Cardiac atrium fibroblast (primary cell): ENCODE results near the genes TNFRSF1A, SCNN1A, LTBR and CD27.

GRCh38 chr12:4305396-4305766, 15.6 kb upstream of the TIGAR start:
- RAMPAGE, long total RNA, result no peak

DNA sequence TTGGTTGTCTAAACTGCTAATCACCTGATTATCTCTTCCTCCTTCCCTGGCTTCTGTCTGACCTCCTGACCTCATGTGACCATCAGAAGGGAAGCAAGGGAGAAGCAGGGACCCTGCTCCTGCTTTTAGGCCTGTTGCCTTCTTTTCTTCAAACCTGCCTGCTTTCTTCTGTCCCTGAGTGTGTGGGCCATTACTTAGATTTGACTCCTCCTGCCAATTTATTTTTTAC, 5.6 kb downstream of the DYRK4 start:
- RAMPAGE, long total RNA, result no peak

DNA sequence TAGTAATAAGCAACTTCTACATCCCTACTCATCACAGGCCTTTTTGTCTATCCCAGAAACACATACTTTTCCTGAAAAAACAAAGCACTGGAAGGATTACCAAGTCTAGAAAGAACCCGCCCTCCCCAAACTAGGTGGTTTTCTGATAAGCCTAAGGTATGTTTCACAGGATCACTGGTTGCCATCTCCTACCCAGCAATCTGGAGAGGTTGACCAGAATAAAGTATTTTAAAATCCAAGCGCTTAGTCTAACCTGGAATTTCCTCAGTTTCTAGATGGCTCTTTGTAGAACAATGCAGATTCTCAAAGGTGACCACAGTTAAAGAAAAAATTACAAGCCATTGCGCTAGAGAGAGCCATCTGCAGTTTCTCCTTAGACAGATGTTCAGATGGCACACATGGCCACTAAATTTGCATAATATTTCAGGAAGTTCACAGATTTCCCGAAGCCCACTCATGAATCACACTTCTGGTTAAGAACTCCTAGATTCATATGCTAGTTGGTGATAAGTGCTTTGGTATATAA, 893 bp downstream of the AKAP3 start:
- RAMPAGE, long total RNA, result no peak

- RAMPAGE, long total RNA, result no peak
Observed at GRCh38 chr12:5421523-5421850, 10.4 kb upstream of the NTF3 start.

DNA sequence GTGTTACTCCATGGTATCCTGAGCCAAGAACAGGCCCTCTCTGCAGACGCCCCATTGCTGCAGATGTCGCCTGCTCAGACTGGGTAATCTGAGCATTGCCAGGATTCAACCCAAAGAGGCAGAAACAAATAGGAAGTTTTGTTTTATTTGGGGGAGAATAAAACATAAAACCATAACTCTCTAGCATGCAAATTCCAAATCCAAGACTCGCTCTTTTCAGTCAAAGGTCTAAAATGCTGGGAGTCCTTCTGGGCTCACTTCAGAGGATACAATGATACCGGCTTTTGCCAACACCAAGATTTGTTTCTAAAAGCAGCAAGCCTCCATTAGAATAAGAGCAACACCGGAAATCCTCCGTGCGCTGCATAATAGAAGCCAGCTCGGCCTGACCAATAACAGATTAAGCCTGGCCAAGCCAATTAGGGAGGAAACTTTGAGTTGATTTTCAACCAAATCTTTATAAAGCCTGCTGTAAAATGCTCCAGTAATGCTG, 149.9 kb downstream of the NTF3 start:
- RAMPAGE, long total RNA, result no peak

DNA sequence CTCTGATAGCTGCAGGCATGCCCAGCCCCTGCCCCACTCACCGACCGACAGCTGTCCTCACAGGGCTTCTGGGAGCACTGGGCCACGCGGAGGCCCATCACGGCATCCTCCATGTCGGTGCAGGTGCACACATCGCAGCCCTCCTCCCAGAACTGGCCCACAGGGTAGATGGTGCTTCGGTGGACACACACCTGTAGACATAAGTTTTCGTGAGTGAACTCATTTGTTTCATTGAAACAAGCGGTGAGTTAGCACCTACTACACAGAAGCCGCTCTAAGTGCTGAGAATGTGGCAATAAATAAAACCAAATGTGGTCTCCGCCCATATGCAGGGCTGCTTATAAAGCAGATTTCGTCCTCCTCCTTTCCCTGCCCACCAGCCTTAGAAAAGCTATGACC, 31.0 kb upstream of the ANO2 start:
- RAMPAGE, long total RNA, result no peak

GRCh38 chr12:6069213-6069958, 55.1 kb downstream of the VWF start:
- RAMPAGE, long total RNA, result no peak

- RAMPAGE, long total RNA, result no peak
Observed at GRCh38 chr12:6199226-6200298, 638 bp upstream of the CD9 start.

DNA sequence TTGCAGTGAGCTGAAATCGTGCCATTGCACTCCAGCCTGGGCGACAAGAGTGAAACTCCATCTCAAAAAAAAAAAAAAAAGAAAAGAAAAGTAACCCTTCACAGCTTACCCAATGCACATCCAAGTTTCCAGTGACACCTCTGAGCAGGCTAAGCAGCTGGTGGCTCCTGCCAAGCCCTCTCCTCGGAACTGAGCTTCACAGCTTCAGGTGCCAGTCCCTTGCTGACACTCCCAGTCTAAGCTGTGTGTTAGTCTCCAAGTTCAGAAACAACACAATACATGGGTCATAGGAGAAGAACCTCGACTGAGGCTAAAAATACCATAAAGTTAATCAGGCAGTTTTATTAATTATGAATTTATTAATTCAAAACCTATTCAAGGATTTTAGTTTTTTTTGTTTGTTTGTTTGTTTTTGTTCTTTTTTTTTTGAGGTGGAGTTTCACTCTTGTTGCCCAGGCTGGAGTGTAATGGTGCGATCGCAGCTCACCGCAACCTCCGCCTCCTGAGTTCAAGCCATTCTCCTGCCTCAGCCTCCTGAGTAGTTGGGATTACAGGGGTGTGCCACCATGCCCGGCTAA, 8.1 kb downstream of the CD9 start:
- RAMPAGE, long total RNA, result no peak

DNA sequence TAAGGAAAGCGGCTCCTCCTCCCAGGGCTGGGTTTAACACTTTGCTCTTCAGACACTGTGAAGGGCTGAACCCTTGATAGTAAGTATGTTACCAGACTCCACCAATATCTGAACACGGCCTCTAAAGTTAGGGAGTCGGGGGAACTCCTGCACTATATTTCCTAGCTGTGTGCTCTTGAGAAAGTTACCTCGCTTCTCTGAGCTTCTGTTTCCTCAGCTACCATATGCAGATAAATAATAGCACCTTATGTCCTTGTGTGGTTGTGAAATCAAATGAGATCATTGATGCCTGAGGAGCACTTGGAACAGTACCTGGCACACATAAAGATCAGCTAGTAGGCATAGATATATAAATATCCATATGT, 33.3 kb upstream of the PLEKHG6 start:
- RAMPAGE, long total RNA, result no peak

GRCh38 chr12:6277859-6278463, 32.5 kb upstream of the PLEKHG6 start:
- RAMPAGE, long total RNA, result no peak

DNA sequence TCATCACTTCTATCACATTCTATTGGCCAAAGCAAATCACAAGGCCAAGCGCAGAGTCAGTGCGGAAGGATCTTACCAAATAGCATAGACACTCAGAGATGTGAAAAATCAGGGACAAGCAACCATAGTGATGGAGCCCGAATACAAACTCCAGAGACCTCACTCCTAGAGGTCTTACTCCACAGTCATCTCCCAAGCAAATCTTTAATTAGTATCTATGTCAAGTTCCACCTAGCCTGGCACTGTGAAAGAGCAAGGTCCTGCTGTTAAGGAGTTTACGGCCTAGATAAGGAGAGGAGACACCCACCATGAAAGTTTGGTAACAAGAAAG, 7.5 kb upstream of the PLEKHG6 start:
- RAMPAGE, long total RNA, result no peak

DNA sequence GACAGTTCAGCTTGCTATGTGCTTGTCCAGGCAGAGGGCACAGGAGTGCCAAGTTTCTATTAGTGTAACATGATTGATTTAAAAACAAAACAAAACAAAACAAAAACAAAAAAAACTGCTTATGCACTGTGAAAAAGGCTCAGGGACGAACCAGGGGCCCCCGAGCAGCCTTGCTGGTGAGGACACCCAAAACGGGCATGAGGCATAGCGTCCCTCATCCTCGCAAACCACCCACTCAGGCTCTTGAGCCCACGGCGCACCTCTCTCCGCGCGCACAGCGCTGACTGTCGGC, 13.1 kb downstream of the TNFRSF1A start:
- RAMPAGE, long total RNA, result no peak

GRCh38 chr12:6336961-6337588, 4.8 kb downstream of the TNFRSF1A start:
- RAMPAGE, long total RNA, result no peak

DNA sequence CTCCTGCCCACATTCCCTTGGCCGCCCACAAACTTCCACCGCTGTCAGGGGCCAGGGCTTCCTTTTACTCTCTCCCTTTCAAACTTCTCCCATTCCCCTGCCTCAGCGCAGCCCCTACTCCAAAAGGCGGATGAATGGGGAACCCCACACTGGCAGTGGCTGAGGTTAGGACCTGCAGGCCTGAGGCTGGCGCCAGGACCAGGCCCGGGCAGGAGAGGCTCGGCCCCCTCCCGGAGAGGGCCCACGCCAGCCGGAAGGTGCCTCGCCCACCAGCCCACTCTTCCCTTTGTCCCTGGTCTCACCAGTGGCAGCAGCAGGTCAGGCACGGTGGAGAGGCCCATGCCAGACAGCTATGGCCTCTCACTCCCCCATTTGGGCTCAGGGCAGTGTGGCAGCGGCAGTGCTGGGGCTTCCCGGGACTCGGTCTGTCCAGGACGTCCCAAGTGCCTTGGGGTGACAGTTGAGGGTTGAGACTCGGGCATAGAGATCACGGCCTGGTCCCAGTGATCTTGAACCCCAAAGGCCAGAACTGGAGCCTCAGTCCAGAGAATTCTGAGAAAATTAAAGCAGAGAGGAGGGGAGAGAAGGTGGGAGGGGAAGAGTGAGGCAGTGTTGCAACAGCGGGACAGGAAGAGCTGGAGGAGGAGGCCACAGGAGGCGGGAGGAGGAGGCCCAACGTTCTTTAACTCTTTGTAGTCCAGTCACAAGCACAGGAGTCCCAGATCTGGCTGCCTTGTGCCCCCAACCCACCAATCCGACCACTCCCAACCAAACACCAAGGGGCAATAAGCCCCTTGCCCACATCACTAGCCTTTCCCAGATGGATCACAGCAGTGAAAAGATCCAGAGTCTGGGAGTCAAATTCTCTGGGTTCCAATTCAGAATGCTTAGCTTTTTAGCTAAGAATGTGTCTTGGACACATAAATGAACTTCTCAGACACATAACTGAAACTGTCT, at the start of gene TNFRSF1A:
Gene TNFRSF1A (minus strand): TSS at position 603 of the 957 bp plus-strand sequence.
- RAMPAGE, long total RNA, result start-site peak on the minus strand centred at position 549 of the sequence, 62 bp wide, 743 and 22 reads in 2 replicates

DNA sequence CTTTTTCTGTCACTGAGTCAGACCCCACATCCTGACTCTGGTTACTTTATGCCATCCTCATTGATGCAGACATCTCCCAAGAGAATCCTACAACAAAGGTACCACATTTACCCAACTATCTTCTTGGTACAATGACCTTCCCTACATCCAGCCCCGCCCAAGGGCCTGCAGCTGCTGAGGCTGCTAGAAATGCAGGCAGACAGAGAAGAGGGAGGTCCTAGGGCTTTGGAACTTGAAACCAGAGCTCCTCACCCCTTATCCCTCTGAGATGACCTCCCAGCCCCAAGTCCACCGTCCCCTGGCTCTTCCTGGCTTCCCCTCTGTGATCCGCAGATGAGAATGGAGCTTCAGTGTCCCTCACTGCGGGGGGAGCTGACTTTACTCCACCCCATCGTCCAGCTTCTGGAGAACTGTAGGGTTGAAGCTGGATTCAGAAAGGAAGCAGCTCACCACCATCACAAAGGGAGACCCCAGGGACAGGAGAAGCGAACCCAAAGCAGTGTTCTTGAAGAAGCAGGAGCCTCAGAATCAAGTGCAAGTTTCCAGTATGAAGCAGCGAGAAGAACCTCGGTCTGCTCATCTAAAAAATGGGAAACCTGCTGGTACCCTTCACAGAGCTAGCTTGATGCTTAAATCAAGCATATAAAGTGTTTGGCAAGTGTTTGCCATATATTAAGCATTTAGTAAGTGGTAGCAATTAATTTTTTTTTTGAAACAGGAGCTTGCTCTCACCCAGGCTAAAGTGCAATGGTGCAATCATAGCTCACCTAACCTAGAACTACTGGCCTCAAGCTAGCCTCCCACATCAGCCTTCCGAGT, 1.8 kb upstream of the TNFRSF1A start:
- RAMPAGE, long total RNA, result no peak

DNA sequence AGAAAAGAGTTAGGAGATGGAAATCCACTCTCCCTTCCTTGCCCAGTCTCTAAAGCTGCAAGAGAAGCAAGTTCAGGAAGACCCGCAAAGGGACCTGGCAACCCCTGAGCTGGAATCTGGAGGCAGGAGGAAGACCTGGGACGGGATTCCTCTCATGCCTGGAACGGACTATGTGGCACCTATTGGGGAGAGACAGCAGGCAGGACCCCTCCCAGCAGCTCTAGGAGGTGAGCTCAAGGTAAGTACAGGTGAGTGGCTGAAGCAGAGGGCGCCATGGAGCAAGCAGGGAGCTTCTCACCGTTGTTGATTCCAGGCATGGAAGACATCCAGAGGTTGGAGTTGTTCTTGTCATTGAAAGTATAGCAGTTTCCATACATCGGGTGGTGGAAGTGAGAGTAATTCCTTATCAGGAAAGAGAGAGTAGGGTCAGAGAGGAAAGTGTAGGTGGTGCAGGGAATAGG, 13.6 kb upstream of the TNFRSF1A start:
- RAMPAGE, long total RNA, result no peak

DNA sequence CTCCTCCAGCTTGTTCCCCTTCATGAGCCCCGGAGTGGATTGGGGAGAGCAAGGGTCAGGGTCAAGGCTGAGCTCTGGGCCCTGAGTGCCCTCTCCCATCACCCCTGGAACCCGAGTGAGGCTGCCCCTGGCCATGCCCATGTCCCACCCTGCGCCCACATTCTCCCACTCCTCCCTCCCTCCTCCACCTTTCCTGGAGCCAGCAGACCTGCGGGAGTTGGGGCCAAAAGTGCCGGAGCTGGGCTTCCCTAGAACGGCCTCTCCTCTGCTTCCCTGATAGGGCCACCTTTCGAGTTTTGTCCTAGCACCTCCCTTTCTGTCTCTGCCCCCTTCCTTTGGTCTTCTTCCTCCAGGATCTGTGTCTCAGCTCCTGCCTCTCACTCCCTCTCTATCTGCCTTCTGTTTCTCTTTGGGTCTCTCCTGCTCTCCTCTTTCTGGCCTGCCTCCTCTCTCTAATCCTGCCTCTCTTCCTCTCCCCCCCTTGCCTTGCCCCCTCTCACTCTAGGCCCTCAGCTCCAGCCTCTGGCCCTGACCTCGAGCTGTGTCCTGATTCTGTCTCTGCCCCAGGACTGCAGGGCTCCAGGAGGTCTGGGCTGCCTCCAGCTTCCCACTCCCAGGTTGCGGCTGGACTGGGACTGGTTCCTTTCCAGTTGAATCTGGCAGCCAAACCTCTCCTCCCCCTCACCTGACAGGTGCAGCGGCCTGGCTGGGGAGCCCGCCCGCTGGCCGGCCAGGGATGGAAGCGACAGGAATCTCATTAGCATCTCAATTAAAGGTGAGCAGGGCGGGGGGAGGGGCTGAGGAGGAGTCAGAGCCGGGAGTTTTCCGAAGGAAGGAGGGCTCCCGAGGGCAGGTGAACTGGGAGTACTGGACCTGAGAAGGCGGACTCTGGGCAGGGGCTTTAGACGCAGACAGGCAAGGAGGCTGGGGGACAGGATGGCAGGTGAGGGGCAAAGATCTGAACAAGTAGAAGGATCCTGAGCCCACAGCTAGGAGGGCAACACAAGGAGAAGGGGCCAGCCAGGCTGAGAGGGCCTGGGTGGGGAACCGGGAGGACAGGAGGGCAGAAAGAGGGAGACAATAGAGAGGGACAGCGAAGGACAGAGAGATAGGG, at the start of gene SCNN1A:
Gene SCNN1A (minus strand): TSS at position 744 of the 1,114 bp plus-strand sequence.
- RAMPAGE, long total RNA, result no peak

GRCh38 chr12:6383643-6384478, at the start of gene LTBR:
Gene LTBR, plus strand, starts transcription at chr12:6384162.
- RAMPAGE, long total RNA, result no peak

DNA sequence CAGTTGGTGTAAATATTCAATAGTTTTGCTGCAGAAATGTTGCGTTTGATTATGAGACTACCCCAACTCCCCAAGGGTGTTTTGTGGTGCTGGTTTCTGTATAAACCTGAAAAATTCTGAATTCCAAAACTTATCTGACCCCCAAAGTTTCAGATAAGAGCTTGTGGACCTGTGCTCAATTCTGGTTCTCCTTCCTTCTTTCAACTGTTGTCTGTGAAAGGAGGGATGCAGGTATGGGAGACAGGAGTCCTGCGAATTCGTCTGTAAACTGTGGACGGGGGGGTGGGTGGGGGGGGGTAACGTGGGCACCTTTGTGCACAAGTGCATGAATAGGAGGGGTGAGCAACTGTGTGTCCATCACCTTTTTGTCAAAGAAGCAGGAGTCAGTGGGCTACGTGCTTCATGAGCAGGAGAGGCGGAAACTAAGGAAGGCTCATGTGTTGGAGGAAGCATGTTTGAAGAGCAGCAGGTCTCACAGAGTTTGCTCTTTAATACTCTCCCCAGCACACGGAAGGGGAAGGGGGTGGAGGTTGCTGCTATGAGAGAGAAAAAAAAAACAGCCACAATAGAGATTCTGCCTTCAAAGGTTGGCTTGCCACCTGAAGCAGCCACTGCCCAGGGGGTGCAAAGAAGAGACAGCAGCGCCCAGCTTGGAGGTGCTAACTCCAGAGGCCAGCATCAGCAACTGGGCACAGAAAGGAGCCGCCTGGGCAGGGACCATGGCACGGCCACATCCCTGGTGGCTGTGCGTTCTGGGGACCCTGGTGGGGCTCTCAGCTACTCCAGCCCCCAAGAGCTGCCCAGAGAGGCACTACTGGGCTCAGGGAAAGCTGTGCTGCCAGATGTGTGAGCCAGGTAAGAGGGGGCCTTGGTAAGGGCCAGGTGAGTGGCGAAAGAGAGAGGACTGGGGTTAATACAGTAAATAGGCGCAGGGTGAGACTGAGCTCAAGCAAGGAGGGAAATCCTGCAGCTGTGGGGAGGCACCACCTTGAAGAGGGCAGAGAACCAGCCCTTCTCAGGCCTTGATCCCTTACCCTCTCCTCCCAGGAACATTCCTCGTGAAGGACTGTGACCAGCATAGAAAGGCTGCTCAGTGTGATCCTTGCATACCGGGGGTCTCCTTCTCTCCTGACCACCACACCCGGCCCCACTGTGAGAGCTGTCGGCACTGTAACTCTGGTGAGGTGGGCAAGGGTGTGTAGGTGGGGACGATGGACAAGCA, at the start of gene CD27:
Gene CD27 (plus strand): TSS at position 579 of the 1,222 bp plus-strand sequence.
- RAMPAGE, long total RNA, result no peak